HL-60 (cell line): ENCODE data around the gene OR10A7.

- RRBS, result no CpG with 5 or more reads among the region's 4 CpGs
Measured at GRCh38 chr12:54428710-54429231, 9.7 kb upstream of the ITGA5 start.

- RRBS, result no CpG with 5 or more reads among the region's 3 CpGs
Measured at GRCh38 chr12:54429232-54429633, 10.2 kb upstream of the ITGA5 start.

- RRBS, result no CpG with 5 or more reads among the region's 9 CpGs
Measured at GRCh38 chr12:54431898-54432856, 13.1 kb upstream of the ITGA5 start.

DNA sequence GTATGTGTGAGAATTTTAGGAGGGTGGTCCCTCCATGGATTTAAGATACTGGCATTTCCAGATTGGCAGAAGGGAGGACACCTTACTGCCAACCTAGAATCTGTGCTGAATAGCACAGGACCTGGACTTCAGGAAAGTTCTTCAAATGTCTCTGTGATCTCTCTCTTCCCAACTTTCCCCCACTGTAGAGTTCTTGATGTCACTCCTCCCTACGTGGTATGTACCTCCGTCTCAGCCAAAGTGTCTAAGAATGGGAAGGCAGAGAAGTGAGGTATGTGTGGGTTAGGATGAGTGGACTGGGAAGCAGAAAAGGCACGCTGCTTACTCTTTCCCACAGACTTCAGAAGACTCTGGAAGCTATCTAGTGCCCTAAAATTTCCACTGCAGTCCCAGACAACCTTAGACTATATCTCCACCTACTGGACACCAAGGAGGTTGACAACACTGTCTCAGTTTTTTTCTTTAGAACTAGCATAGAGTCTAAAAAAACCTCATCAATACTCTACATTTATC lies 20.4 kb upstream of the ITGA5 start:
- RRBS, result no CpG with 5 or more reads among the region's 3 CpGs

GRCh38 chr12:55220778-55221263 lies at the start of gene OR10A7:
Gene OR10A7 (plus strand): TSS chr12:55221025.
- RRBS, result no CpG with 5 or more reads among the region's 2 CpGs

- RRBS, result no CpG with 5 or more reads among the region's 12 CpGs
Measured at GRCh38 chr12:55411961-55412245, 11.6 kb downstream of the OR6C65 start.

DNA sequence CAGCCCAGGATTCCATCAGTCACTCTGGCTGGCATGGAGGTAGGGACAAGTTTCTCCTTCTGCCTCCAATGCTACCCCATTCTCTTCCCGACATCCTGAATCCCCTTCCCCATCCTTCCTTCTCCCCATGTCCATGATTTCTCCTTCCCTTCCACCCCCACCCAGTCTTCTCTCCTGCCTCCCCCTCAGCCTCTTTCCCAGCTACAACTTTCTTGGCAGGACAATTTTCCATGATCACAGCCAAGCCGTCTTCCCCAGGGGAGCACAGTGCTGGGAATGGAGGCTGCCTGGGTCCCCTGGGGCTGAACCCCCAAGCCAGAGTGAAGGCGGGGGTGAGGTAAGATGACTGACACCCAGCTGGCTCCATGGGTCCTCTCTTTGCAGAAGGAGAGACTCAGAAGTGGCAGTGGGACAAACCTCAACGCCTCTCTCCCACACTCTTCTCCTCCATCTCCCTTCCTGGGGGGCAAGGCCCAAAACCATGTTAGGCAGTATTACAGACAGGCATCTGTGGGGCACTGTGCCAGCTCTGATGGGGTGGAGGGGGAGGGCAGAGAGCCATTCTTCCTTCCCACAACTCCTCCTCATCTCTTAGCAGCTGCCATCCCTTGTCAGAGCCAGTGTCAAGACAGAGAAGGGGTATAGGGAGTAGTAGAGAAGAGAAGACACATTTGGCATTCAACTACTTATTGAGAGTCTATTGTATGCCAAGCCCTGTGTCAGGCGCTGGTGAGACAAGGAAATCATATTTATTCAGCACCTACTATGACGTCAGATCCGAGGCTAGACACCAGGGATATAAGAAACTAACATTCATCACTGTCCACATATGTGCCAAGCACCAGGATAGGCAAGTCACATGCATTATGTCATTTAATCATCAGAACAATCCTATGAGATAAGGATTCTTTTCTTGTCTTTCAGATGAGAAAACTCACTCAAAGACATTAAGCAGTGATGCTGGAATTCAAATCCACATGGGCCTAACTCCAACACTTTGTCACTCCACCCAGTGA lies 3.6 kb downstream of the ITGA7 start:
- RRBS, result no CpG with 5 or more reads among the region's 7 CpGs

DNA sequence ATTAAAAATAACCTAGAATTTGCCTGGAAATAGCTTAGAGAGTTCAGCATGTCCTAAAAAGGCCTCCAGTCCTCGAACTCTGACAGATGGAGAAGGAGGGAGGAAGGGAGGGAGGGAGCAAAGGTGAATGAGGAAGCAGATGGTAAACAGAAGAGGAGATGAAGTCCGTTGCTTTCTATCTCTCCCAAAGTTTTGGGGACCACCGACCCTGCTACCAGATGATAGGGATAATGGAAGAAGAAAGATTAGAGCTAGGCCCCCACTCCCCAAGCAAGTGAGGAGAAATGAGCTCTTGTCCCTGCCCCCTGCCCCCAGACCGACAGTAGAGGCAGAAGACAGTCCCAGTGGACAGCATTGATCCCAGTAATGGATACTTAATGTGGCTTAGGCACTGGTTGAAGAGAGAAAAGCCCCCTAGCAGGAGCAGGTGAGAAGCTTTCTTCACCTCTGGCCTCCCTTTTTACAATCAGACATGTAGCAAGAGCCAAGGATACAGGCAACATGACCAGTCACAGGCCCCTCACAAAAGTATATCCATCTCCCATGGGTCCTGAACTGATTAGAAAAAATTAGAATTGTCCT lies 1.5 kb downstream of the ITGA7 start:
- RRBS, result no CpG with 5 or more reads among the region's 4 CpGs

- RRBS, result no CpG with 5 or more reads among the region's 8 CpGs
Measured at GRCh38 chr12:55717283-55718522, 1.9 kb downstream of the BLOC1S1 start.

DNA sequence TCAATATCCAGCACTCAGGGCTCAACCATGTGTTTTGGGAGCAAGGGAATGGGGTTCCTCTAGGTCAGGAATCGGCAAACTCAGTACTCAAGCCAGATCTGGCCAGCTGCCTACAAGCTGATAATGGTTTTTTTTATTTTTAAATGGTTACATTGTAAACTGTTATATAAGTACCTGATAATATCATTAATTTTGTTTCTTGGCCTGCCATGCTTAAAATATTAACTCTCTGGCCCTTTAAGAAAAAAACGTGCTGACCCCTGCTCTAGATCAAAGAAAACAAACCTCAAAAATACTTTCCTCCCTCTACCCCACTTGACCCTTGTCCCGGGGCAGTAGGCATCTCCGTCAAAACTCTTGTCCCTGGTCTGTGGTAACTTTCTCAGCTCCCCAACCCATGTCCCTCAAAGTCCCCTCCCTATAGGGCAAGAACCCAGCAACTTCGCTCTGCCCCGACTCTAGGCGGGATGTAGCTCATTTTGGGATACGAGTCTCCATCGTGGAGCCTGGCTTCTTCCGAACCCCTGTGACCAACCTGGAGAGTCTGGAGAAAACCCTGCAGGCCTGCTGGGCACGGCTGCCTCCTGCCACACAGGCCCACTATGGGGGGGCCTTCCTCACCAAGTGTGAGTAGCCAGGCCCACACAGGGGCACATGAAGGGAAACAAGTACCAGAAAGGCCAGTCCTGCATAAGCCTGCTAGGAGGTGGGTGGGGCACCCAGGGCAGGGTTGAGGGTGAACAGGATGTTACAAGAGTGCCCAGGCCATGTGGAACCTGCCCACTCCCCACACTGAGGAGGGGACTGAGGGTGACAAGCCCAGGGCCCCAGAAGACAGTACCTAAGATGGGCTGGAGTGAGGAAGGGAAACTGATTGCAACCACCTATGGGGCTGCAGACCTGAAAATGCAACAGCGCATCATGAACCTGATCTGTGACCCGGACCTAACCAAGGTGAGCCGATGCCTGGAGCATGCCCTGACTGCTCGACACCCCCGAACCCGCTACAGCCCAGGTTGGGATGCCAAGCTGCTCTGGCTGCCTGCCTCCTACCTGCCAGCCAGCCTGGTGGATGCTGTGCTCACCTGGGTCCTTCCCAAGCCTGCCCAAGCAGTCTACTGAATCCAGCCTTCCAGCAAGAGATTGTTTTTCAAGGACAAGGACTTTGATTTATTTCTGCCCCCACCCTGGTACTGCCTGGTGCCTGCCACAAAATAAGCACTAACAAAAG lies 3.6 kb downstream of the RDH5 start:
- RRBS, result no CpG with 5 or more reads among the region's 17 CpGs

DNA sequence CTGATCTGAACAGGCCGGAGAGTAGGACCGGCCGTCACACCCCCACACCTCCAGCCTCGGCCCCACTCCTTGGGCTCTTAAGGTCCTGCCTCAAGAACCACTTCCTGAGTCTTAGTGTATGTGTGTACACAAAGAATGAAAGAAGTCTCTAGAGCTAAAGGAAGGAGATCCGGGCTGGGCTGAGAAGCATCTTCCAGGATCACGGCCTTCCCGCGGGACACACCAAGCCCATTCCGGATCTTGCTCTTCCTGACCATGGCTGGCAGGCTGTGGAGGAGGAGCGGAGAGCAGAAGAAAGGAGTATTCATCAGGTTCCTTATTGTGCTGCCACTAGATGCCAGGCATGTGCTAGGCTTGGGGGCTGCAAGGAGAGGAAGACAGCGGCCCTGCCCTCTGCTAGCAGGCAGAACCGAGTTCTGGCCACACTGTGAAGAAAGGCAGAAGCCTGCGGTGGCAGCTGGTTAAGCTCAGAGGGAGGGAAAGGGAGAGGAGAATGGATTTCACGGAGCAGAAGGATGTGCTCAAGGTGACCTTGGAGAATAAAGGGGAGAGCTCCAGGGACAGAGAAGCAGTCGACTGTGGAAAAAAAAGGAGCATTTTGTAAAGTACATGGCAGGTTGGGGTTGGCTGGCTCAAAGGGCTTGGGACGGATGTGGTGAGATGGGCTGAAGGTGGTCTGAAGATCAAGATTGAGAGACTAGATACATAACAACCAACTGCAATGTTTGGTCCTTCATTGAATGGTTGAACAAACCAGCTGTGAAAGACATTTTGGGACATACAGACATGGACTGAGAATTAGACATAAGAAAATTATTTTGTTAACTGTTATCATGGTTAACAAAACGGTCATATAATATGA lies 1.4 kb upstream of the CD63 start:
- RRBS, result 10% methylated on average over 5 of the region's 17 CpGs

GRCh38 chr12:55749439-55750582 lies 6.9 kb downstream of the GDF11 start:
- RRBS, result 100% methylated on average over 3 of the region's 24 CpGs

DNA sequence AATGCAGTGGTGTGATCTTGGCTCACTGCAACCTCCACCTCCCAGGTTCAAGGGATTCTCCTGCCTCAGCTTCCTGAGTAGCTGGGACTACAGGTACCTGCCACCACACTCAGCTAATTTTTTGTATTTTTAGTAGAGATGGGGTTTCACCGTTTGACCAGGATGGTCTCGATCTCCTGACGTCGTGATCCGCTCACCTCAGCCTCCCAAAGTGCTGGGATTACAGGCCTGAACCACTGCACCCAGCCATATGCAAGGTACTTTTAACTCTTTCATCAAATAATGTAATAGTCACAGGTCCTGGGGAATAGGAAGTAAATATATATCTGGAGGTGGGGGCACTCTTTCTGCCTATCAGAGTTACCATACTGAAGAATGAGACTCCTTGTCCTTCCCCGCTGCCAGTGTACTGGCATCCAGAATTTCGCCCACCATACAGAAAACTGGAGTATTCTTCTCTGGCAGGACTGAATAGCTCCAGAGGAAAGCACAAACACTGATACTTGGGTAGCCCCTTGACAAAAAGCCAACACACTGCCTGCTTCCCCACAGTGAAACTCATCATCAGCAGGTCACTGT lies 14.2 kb upstream of the MMP19 start:
- RRBS, result no CpG with 5 or more reads among the region's 7 CpGs

DNA sequence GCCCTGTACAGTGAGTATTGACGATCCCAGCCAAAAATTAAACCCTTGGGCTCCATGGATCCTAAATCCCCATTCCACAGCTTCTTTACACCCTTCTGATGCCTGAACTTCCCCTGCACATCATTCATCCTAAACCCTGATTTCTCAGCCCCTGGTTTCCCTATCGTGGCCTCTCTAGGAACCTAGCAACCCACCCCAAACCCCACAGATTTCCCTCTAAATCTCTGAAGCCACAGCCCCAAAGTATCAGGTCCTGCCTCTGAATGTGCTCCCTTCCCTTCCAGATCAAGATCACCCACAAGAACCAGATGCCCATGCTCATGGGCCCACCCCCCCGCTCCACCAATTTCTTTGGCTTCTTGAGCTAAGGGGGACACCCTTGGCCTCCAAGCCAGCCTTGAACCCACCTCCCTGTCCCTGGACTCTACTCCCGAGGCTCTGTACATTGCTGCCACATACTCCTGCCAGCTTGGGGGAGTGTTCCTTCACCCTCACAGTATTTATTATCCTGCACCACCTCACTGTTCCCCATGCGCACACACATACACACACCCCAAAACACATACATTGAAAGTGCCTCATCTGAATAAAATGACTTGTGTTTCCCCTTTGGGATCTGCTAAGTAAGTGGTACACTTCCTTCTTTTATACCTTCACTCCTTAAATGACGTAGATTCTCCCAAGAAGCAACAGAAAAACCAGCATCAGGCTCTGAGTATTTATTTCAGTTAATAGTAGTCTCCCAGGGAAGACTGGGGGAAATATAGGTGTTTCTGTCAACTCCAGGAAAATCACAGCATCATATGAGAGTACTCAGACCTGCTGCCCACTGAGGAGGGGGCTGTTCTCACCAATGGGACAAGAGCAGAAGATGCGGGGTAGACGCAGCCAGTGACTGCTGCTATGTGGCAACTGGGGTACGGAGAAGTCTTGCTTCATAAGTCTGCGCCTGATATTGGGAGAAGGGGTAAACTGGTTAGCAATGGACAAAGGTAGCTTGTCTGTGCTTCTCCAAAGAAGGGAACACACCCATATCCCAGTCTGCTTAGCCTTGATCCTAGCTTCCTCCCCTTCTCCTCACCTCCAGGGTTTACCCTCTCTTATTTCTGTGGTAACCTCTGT lies 12.1 kb downstream of the PMEL start:
- RRBS, result no CpG with 5 or more reads among the region's 10 CpGs

DNA sequence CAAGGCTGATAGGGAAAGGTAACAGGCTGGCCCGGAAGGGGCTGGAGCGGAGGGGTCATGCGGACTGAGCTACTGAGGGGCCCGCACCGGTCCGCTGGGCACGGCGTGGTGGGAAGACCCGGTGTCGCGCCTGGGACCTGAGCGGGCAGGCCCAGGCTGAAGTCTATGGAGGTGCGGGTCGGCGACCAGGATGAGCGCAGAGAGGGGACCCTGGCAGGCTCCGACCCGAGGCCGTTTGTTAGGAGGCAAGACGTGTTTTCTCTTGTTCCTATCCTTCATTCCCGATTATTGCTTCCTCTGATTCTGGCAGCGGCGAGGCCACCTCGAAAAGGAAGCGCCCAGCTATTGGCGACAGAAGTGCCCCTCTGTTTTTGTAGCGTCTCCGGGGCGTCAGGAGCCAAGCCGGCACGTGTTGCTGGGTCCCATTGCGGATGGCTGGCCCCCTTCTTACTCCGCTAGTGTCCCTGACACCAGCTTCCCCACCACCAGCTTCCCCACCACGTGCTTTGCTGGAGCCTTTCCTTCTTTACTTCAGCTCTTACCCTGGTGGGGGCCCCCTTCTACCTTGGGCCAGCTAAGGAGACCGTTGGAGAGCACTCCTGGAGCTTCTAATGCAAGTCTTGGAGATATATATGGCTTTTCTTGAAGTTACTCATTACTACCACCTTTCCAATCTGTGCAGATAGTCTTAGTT lies 642 bp downstream of the PA2G4 start:
- RRBS, result 4% methylated on average over 5 of the region's 35 CpGs

- RRBS, result no CpG with 5 or more reads among the region's 8 CpGs
Measured at GRCh38 chr12:56112815-56113805, 3.3 kb upstream of the RPL41 start.

- RRBS, result no CpG with 5 or more reads among the region's 6 CpGs
Measured at GRCh38 chr12:56143077-56143601, 9.2 kb upstream of the MYL6B start.

- RRBS, result no CpG with 5 or more reads among the region's 6 CpGs
Measured at GRCh38 chr12:56153230-56154108, 1.1 kb downstream of the MYL6B start.

GRCh38 chr12:56180762-56181543 lies 8.3 kb downstream of the SMARCC2 start:
- RRBS, result no CpG with 5 or more reads among the region's 6 CpGs